H7 (cell line): ENCODE measurements around a stretch of chr19.

DNA sequence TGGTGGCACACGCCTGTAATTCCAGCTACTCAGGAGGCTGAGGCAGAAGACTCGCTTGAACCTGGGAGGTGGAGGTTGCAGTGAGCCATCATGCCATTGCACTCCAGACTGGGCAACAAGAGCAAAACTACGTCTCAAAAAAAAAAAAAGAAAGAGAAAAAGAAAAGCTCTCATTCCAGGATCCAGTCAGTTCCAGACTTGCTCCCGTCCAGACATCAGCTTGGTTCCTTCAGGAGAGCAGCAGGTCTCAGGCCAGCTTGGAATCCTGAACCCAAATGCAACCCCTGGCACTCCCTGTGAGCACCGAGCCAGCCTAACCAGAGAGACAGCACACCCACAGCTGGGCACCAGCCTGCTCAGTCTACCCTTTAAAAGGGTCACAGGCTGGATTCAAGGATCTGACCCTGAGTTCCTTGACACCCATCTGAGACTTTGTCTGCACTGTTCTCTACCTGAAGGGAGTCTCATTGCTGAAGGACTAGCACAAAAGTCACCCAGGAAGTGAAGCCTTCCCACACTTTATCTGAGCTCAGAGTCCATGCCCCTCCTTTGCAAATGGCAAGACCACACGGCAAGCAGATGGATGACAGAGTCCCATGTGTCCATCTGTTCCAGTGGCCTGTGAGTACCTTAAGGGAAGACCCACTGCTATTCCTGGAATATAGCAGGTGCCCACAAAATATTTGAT, 1.5 kb downstream of the PEPD start:
- RAMPAGE, long total RNA: no peak

DNA sequence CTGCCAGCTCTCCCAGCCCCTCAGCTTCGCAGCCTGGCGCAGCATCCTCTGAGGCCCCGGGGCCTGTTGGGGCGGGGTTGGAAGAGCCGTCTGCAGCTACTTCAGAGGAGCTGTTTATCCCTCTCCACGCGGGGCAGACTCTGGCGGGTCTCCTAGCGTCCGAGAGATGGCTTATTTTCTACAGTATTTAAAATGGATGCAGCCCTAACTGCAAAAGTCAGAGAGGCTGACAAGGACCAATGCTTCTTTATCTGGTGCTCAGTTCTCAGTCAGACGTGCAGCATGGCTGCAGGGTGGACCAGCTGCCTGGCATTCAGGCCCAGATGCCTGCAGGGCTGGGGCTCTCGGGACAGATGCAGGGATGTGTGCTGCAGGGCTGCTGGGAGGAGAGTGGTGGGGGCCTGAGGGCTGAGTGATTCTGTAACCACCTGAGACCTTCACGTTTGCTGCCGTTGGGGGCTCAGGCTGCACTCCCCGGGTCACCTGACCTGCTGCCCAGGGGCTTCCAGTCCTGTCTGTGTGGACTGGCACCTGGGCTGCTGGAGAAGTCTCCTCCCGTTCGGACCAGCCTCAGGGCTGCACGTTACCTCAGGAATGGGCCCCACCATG, 16.6 kb downstream of the KCTD15 start:
- RAMPAGE, long total RNA: no peak

- RAMPAGE, long total RNA: no peak
These were observed 87.5 kb downstream of the KCTD15 start for GRCh38 chr19:33883843-33884807.

DNA sequence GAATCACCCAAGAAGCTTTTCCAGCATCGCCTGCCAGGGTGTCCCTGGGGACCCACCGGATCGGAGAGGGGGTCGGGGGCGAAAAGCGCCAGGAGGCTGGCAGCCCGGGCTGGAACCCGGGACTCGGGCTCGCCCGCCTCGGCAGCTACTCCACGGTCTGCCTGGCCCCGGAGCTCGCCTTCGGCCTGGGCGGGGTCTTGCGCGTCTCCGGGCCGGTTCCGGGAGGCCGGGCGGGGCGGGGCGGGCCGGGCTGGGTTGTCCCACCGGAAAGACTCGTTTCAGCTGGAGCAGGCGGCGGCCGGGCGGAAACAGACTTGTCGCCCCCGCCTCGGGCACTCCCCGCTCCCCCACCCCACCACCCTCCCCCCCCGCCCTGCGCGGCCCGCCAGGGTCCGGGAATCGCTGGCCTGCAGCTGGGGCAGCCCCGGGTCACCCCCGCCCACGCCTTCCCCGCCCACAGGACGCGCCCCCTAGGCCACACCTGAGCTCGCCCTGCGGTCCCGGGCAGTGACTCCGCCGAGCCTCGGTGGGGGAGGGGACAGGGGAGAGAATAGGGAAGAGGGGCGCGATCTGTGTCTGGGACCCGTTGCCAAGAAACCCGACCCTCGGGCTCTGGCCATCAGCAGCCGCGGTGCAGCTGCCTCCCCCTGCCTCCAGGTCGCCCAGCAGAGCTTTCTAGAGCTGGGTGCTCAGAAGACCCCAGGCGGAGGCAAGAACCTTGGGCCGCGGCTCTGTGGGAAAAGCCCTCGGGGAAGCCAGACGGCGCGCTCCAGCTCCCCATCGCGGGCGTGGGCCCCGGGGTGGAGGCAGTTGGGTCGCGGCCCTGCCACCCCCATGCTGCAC, 109.4 kb downstream of the KCTD15 start:
- RAMPAGE, long total RNA: no peak

- RAMPAGE, long total RNA: no peak
These were observed 6.9 kb downstream of the GARRE1 start for GRCh38 chr19:34261222-34261721.

DNA sequence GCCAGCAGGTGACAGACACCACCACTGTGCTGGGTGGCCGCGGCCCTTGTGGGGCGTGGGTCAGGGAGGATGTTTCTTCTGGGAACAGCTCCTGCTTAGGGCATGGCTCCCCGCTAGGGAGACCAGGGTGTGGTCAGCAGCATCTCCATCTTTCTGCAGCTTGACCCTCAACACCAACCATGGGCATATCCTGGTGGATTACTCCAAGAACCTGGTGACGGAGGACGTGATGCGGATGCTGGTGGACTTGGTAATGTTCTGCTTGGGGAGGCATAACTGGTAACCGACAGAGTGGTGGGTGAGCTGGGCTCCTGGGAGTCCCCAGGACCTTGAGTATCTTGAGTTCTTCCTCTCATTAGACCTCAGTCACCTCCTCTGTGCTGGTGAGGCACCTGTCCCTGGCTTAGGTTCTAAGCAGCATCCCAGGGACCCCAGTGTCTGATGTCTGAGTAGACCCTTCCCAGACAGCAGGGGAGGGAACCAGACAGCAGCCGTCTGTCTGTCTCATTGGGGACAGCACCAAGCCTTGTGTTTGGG, 1.3 kb downstream of the GPI start:
- RAMPAGE, long total RNA: no peak

DNA sequence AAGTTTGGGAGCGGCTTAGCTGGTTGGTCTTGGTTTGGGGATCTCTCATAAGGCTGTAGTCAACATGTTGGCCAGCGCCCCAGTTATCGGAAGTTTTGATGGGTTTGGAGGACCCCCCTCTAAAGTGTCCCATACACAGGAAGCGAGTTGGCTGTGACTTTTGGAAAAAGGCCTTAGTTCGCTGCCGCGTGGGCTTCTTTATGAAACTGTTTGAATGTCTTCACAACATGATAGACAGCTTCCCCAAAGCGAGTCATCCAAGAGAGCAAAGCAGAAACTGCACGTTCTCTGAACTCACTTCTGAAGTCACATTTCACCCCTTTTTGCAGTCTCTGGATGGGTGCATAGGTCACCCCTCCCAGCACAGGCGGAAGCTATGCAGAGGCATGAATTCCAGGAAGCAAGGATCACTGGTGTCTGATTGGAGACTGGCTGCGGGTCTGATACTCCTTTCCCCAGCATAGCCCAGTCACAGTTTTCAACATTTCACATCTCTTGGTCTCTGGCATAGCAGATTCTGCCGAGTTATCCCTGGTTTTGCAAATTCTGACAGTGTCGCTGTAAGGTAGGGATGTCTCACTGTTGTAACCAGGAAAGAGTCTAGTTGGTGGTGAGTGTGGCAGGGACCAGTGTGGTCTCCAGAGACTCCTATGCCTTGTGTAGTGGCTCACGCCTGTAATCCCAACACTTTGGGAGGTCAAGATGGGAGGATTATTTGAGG, 10.7 kb downstream of the GPI start:
- RAMPAGE, long total RNA: no peak

- RAMPAGE, long total RNA: no peak
These were observed 11.2 kb upstream of the PDCD2L start for GRCh38 chr19:34392861-34393540.

GRCh38 chr19:34450080-34450444, 21.9 kb downstream of the UBA2 start:
- RAMPAGE, long total RNA: no peak

DNA sequence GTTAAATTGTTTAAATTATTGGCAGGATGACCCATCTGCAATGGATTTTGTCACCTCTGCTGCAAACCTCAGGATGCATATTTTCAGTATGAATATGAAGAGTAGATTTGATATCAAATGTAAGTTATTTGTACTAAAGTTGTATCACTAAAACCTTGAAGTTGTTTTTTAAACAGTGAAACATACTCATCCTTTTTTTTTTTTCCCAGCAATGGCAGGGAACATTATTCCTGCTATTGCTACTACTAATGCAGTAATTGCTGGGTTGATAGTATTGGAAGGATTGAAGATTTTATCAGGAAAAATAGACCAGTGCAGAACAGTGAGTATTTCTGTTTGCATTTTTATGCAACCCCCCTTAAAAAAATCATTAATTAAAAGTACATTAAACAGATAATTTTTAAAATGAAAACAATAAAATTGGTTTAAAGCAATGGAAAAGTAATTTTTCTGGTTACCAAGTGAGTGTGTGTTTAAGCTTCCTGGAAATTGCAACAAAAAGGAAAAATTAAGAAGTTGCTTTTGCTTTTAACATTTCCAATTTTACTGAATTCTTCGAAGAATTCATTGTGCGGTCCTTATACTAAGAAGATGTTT, 26.2 kb downstream of the UBA2 start:
- RAMPAGE, long total RNA: no peak

- RAMPAGE, long total RNA: no peak
These were observed 21.8 kb upstream of the WTIP start for GRCh38 chr19:34459627-34460319.

DNA sequence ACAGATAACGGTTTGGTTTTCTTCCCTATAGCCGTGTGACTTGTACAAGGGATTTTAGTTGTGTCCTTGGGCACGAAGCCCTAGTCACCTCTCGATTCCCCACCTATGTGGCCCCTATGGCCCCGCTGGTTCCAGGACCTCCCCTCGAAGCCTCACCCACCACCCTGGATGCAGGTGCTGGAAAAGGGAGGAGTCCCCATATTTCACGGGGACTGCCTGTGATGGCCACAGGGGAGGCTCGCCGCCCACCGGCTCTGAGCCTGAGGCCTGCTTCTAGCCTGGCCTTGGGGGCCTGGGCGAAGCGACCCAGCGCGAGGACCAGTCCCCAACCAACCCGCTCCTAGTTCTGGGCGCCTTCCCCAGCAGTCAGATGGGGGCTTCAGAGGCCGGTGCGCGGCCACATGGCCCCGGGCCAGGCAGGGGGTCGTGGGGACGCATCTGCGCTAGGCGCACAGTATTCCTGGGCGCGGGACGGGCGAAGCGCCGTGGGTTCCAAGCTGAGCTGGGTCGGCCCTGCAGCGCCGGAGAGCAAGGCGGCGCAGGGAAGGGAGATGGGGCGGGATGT, 623 bp upstream of the WTIP start:
- RAMPAGE, long total RNA: no peak

GRCh38 chr19:34497156-34498104, 15.9 kb downstream of the WTIP start:
- RAMPAGE, long total RNA: no peak

DNA sequence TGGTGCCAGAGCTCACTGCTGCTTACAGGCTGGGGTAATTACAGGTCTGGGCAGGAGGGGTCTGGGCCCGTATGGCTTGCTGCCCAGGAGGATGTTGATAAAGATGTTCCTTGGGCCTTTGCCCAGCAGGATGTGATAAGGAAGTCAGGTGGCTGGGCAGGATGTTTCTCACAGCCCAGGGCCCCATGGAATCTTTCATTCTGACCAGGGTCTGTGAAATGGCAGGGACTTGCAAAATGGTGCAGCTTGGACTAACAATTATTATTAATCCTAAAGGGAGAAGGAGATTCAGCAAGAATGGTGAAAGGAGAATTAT, 64.3 kb upstream of the ZNF599 start:
- RAMPAGE, long total RNA: no peak

DNA sequence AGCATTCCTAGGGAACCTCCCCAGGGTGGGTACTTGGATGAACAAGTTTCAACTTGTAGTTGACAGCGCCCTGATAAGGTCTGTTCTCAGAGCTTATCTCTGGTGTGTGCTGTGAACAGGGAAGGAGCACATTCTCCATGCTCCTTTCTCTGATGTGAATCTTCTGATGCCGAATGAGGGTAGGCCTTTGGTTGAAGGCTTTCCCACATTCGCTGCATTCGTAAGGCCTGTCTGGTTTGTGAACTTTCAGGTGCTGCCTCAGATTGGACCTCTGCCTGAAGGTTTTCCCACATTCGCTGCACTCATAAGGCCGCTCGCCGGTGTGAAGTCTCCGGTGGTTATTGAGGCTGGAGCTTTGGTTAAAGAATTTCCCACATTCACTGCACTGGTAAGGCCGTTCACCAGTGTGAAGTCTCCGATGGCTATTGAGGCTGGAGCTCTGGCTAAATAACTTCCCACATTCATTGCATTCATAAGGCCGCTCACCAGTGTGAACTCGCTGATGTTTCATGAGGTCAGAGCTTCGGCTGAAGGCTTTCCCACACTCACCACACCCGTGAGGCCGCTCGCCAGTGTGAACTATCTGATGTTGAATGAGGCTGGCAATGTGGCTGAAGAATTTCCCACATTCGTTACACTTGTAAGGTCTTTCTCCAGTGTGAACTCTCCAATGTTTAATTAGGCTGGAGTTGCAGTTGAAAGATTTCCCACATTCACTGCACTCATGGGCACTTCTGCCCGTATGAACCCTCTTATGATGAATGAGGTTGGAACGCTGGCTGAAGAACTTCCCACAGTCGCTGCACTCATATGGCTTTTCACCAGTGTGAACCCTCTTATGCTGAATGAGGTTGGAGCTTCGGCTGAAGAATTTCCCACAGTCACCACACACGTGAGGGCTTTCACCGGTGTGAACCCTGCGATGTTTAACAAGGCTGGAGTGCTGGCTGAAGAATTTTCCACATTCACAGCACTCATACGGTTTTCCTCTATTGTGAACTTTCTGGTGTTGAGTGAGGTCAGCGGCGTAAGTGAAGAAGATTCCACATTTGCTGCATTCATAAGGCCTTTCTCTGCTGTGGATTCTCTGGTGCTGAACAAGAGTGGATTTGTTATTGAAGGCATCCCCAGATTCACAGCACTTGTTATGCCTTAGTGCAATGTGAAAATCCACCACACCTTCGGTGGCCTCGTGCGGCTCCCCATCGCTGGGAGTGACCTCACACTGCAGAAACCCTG, 5.7 kb downstream of the ZNF792 start:
- RAMPAGE, long total RNA: no peak

- RAMPAGE, long total RNA: no peak
These were observed 702 bp downstream of the HPN start for GRCh38 chr19:35042029-35042817.

GRCh38 chr19:35109399-35110068, 6.1 kb upstream of the FXYD3 start:
- RAMPAGE, long total RNA: no peak

DNA sequence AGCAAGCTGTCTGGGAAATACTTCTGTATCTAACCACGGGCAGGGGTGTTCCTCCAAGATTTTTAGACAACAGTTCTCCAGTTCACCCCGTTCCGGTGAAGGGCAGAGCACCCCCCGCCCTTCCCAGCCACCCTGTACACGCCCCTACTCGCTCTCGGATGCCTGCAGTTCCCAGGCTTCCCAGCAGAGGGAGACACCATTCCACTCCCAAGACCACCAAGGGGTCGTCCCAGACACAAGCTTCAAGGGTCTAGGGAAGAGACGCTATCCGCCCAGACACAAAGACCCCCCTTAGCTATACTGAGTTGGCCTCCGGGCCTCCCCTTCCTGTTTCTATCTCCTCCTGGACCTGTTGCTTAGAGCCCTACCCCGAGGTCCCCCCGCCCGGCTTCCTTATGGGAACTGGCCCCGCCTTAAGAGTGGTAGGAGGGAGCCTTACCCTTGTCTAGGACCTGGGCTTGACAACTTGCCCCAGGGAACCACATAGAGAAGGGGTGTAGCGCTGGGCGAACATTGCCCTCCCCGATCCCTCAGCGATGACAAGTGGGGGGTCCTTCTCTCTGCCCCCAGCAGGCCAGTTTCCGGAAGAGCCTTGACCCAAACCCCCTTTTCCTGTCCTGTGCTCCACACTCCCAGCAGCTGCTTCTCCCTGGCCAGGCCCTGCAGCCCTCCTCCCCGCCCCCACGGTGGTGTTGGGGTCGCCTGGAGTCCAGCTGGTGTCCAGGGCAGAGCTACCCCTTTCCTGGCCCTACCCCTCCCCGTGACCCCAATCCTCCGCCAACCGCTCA, 836 bp upstream of the FXYD3 start:
- RAMPAGE, long total RNA: no peak

GRCh38 chr19:35151402-35151779, 3.1 kb upstream of the FXYD5 start:
- RAMPAGE, long total RNA: no peak

GRCh38 chr19:35257198-35257697, 8.4 kb downstream of the LSR start:
- RAMPAGE, long total RNA: no peak